Mammary microvascular endothelial cell (primary cell): ENCODE results near the genes GPR4 and IGFL4.

DNA sequence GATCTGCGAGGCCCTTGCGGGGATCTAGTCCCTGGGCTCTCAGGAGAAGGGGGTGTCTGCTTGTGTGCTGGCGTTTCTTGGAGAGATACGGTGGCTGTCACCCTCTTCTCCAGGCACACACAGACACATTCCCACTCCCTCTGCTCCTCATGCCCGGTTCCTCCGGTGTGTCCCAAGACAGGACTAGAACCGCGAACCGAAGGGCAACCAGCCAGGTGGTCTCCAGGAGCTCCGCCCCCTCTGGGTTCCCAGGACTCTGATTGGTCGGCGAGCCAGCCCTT, 1.7 kb downstream of the FOSB start:
- RAMPAGE, long total RNA: no peak

- RAMPAGE, long total RNA: no peak
Measured at GRCh38 chr19:45471917-45472249, 4.1 kb downstream of the FOSB start.

DNA sequence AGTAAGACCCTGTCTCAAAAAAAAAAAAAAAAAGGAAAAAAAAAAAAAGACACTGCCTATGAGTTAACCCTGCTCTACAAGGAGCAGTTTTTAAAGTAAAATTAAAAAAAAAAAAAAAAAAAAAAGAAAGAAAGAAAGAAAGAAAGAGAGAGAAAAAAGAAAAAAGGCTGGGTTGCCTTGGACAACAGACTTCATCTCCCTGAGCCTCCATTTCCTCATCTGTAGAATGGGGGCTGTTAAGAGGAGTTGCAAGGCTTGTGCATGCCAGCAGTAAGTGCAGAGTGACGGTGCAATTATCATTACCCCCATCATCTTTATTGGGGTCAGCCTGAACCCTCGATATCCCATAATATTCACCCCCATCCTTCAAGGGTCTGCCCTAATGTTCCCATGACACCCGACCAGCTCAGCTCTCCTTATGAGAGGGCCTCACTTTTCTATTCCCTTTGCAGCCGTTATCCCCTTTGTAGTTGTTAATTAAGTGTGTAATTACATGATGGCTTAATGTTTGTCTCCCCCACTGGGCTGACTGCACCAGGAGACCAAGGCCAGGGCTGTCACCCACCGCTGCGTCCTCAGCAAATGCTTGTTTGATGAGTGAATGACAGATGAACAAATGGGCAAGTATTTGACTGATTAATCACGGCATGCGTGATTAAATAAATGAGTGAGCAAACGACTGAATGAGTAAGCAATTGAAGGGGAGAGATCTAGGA, 10.0 kb downstream of the FOSB start:
- RAMPAGE, long total RNA: no peak

DNA sequence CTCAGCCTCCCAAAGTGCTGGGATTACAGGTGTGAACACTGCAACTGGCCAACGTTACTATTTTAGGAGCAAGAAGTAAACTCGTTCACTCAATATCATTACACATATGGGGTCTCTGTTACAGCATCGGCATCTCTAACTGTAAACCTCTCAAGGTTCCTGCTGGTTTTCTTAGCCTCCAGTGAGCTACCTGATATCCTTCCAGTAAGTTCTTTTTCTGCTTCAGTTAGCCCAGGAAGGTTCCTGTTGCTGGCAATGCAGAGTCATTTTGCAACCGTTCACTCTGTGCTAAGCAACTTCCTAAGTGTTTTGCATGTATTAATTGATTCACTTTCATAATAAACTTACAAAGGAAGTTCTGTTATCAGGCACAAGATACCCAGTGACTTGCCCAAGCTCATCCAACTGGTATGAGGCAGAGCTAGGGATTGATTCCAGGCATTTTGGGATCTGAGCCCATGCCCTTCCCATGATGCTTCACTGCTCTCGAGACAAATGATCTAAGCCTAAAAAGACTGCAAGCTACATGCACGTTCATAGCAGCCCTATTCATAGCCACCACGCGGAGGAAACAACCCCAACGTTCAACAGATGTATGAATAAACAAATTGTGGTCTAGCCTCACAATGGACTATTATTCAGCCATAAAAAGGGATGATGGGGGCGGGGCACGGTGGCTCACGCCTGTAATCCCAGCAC, 36.6 kb downstream of the VASP start:
- RAMPAGE, long total RNA: no peak

- RAMPAGE, long total RNA: no peak
Measured at GRCh38 chr19:45571444-45571801, 13.2 kb downstream of the OPA3 start.

DNA sequence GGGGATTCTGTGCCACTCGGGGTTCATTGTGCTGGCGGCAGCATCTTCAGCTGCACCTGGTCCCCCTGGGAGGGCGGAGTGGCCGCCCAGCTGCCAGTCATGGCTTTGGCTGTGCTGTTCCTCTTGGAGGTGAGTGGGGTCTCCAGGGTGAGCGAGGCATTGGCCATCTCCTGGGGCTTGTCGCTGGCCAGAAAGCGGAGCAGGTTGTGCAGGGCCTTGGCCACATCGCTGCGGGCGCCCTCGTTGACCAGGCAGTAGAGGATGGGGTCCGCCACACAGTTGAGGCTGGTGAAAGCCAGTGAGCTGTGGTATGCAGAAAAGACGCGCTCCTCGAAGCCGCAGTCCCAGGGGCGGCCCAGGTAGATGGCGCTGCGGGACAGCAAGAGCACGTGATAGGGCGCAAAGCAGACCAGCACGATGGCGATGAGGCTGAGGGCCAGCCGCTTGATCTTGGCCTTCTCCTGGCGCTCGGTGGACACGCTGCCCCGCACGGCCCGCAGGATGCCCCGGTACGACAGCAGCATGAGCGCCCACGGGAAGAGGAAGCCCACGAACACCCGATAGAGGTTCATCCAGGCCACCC, 6.2 kb upstream of the OPA3 start:
- RAMPAGE, long total RNA: no peak

DNA sequence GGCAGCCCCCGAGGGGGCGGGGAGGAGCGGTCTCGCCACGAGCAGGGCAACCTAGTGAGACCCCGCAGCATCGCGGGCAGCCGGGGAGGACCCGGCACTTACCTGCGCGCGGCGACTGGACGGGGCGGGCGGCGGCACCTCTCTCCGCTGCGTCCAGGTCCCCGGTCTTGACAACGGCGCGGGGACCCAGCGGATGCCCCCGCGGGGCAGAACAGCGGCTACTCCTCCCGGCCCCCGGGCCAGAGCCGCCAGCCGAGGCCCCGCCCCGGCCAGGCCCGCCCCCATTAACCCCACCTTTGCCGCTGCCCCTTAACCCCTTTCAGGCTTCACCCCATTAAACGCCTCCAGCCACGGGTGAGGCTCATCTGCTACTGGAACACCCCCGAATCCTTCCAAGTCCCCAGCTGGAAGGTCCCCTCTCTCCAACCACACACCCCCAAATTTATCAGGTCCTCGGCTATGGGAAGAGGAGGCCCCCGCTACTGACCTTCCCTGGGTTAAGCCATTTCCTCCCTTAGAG, at the start of gene GPR4:
Gene GPR4 (minus strand): TSS at position 220 of the 520 bp plus-strand sequence.
- RAMPAGE, long total RNA: no peak

DNA sequence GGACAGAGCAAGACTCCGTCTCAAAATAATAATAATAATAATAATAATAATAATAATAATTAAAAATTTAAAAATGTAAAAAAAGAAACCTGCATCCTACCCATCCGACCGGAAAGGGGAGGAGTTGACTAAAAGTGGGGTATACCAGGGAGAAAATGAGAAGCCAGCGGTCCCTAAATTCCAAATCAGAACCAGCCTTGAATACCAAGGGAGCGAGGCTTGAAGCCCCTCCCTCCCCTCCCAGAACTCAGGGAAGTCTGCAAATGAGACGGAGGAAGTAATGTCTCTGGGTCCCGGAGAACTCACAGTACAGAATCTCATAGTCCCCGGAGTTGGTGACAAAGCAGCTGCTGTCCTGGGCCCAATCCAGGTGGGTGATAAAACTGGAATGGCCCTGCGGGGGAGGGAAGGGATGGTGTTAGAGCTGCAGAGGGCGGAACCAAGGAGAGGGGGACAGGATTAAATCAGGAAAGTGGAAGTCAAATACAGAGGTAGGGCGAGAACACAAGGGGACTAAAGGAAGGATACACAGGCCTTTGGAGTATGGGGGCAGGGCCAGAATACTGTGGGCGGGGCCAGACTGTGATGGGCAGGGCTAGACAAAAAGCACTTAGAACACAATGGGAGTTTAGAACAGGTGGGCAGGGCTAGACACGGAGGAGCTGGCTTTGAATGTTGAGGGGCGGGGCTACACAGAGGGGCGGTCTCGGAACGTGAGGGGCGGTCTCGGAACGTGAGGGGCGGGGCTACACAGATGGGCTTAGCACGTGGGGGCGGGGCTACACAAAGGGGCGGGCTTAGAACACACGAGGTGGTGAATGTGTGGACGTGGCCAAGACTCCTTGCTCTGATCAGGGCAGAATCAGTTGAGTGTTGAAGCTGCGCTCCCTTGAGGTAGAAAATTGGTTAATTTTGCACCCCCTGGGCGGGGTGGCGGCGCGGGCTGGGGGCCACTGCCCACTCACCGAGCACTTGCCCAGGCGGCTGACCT, 13.8 kb upstream of the GPR4 start:
- RAMPAGE, long total RNA: no peak

DNA sequence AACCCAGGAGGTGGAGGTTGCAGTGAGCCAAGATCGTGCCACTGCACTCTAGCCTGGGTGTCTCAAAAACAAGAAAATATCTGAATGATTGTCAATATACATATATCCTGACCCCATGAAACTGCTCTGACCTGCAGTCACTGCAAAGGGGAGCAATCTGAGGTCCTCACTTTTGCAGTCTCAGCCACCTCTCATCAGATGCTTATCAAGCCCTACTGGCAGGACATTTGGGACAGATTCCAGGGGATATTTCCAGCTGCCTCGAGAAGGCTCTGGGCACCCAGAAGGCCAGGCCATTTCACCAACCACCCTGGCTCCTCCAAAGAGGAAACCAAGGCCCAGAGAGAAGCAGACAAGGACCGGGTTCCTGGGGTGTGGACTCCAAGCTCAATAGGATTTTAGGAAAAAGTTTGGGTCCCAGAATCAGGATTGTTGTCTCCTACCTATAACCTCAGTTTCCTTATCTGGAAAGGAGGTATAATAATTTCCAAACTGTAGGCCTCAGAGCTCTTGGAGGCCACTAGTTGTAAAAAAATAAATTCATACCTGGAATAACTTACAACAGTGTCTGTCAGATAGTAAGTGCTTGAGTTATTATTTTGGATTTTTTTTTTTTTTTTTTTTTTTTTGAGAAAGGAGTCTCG, 2.2 kb downstream of the EML2 start:
- RAMPAGE, long total RNA: no peak

GRCh38 chr19:45780684-45781443, 1.4 kb downstream of the DMPK start:
- RAMPAGE, long total RNA: no peak

GRCh38 chr19:45783016-45784149, 1.1 kb upstream of the DMPK start:
- RAMPAGE, long total RNA: no peak

- RAMPAGE, long total RNA: no peak
Measured at GRCh38 chr19:45793013-45793354, 339 bp upstream of the DMWD start.

GRCh38 chr19:45828945-45829446, 13.9 kb upstream of the RSPH6A start:
- RAMPAGE, long total RNA: no peak

DNA sequence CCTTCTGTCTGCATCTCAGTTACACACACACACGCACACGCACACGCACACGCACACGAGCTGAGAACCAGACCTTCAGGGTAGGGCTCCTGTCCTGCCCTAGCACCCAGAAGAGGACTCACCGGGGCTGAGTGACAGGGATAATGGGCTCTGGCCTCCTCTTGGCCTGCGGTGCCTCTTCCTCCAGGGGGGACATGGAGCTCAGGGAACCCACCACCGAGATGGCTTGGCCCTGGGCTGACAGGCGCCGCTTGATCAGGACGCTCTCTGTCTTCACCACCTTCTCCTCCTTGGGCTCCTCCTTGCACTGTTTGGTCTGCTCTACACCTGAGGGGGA, 16.1 kb upstream of the RSPH6A start:
- RAMPAGE, long total RNA: no peak

GRCh38 chr19:45842938-45843448, 20.0 kb downstream of the SYMPK start:
- RAMPAGE, long total RNA: no peak

DNA sequence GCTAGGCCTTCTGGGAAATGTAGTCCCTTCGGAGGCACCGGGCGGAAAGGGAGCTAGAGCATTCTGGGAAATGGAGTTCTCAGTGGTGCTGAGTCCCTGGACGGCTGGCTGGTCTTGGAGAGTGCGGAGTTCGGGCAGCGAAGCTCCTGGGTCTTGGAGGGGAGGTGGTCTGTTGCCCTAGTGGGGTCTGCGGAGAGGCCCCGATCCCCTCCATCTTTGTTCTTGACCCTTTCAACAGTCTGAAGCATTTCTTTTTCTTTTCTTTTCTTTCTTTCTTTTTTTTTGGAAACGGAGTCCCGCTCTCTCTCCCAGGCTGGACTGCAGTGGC, 321 bp upstream of the SYMPK start:
- RAMPAGE, long total RNA: no peak

GRCh38 chr19:45884464-45885562, 1.1 kb downstream of the IRF2BP1 start:
- RAMPAGE, long total RNA: no peak

DNA sequence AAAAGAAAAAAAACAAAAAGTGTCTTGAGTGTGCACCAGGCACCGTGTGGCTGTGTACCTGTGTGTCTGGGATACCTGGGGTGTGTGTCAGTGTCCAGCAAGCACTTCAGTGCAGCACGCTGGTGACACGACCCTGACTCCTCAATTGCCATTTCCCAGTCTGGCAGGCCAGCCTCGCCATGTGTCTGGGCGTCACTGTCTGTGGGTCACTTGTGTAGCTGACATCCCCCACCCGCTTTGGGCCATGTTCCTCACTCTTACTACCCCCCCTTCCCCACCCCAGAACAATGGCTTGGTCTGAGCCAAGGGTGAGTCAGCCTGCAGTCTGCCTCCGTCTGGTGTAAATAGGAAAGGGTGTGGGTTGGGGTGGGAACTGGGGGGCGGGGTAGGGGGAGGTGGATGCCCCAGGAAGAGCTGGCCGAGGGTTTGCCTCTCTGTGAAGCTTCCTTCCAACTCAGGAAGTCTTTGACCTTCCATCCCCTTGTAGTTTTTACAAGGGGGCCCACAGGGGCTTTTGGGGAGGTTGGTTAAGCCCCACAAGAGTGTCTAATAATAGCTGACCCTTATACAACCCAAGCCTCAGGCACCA, 17.7 kb downstream of the NOVA2 start:
- RAMPAGE, long total RNA: no peak

- RAMPAGE, long total RNA: no peak
Measured at GRCh38 chr19:46040749-46041220, at the start of gene IGFL4. Gene IGFL4, minus strand, starts transcription at chr19:46041002.

DNA sequence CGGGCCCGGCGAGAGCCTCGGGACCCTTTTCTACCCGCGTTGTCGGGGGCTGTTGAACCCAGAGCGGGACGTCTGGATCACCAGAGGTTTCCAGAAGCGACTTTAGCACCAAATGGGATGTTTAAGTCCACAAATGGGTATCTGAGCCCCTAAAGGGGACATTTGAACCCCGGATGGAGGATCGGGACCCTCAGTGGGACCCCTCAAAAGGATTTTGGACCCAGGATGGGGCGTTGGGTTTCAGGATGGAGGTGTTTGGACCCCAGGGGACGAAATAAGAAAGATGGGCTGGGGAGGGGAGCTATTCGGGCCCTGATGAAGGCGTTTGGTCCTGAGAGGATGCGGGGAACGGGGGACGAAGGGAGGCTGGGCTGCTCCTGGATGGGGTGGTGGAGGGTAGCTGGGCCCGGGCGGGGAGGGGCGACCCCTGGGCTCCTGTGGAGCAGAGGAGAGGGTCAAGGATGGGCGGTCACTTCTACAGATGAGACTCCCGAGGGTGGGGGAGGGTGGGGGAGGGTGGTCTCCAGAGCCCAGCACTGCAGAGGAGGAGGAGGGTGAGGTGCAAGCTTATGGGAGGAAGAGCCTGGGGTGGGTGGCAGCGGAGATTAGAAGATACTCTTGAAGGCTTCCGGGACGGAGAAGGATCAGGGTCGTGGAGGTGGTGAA, 540 bp downstream of the CALM3 start:
- RAMPAGE, long total RNA: no peak